WTC11 (cell line): ENCODE measurements around a stretch of chr5.

- PRO-cap, result bidirectional peak, plus-strand start at chr5:170745973, minus-strand start at chr5:170745867
Measured at GRCh38 chr5:170745481-170746152, 37.9 kb upstream of the GABRP start.

DNA sequence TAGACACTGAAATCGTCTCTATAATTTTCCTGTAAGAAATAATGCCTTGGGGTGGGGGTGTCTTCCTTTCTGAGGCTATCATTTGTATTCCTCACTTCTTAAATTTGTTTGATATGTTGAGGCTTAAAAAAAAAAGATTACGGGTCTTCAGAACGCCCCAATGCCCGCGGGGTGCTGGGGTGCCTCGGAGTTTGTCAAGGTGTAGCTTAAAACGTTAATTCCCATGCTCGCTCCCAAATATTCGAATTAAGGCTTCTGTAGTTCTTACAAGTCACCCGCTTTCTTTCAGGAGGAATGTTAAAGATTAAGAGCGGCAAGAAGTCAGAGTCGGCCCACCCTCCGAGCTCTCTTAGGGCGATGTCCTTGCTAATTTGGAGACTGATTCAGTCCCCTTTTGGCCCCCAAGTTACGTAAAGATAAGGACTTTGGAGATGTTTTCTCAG, 864 bp upstream of the NPM1 start:
- PRO-cap, result unidirectional peak, plus-strand start at position 150 of the sequence; bidirectional peak, plus-strand start at position 297 of the sequence, minus-strand start at position 296 of the sequence

DNA sequence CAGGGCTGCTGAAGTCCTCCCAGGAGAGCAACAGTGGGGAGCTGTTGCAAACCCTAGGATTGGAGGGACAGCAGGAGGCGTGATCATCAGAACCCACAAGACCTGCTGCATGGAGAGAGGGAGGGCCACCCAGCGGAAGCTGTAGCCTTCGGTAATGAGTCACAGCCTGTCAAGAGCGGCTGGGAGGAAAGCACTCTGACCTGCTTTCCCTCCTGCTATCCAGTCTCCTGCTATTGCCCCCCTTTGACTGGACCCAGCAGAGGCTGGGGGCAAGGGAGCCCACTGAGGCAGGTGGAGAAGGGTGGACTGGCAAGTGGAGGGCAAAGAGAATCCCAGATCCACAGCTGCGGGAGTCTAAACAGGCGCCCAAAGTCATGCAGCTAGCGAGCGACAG, 138.3 kb upstream of the SMIM23 start:
- PRO-cap, result no peak

GRCh38 chr5:171931784-171932587, 74.5 kb downstream of the FBXW11 start:
- PRO-cap, result no peak

DNA sequence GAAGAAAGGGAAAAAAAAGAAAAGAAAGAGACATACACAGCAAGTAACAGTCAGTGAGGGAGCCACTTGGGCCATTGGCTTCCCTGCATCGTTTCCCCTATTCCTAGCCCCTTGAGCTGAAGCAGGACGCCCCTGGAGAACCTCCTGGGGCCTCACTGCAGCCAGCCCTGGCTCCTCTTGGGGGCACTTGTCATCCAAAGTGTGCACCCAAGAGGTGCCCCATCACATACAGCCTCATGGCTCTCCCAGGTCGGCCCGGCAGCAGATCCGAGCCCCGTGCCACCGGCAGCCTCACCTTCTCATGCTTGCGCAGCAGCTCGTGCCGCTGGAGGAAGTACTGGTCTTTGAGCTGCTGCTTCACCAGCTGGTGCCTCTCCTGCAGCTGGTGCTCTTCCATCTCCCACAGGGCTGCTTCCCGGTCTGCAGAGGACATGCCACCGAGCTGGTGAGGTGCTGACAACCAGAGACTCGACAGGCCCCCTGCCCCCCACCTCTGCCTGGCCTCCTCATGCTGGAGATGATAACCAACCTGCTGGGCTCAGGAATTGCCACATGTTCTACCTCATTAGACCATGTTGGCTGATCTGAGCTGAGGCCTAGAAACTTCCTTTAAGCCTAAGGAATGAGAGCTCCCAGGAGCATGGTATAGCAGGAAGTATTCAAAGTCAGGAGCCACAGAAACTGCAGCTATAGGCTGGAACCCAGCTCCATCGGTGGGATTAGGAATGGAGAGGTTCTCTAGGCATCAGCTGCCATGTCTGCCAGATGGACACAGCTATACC, 50.8 kb upstream of the FBXW11 start:
- PRO-cap, result no peak

DNA sequence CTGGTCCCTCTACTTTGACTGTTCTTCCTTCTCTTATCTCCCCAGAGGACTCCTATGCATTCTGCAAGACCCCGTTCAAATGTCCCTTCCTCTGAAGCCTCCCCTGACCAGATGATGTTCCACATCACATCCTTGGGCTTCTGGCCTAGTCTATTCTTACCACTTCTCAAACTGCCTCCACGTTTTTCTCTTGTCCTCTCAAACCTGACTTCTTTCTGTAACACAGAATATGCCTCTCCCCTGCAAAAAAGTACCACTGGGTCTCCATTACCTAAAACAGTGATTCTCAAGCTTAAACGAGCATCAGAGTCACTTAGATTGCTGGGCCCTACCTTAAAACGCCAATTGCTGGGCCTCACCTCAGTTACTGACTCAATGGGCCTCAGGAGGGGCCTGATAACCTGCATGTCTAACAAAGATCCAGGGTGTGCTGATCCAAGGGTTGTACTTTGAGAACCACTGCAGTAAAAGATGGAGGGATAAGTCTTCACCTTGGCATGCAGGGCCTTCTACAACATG, 34.1 kb downstream of the STK10 start:
- PRO-cap, result no peak

- PRO-cap, result no peak
Measured at GRCh38 chr5:172282284-172282746, 1.2 kb downstream of the UBTD2 start.

- PRO-cap, result no peak
Measured at GRCh38 chr5:172336796-172337691, 53.5 kb upstream of the UBTD2 start.

DNA sequence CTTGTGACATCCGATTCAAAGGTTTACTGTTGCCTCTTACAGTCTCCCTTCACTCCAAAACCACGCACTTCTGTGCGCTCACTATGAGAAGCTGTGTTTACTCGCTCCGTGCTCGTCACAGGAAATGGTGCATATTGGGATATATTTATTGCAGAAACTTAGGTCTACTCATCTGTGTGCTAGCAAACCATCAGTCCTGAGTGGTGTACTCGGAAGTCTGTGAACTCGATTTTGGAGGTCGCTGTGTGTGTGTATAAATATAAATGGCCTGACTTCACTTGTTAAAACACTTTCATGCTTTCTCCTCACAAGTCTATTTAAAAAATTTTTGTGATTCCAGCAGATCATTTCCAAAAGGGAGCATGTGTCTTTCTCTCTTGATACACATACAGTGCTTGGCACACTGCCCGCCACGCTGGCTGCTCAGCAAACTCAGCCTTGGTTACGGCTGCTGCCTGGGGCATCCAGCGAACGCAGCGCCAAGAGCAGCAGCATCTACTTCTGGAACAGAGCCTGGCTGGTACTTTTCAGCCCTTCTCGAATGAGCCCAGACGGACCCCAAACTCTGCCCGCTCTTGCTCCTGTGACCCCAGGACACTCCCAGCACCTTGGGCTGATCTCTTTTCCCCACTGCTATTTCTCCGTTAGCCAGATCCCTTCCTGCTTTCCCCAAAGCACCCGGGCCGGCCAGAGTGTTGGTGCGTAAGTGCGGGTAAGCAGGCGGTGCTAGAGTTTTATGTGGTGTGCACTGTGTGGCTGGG, 73.4 kb downstream of the SH3PXD2B start:
- PRO-cap, result no peak

DNA sequence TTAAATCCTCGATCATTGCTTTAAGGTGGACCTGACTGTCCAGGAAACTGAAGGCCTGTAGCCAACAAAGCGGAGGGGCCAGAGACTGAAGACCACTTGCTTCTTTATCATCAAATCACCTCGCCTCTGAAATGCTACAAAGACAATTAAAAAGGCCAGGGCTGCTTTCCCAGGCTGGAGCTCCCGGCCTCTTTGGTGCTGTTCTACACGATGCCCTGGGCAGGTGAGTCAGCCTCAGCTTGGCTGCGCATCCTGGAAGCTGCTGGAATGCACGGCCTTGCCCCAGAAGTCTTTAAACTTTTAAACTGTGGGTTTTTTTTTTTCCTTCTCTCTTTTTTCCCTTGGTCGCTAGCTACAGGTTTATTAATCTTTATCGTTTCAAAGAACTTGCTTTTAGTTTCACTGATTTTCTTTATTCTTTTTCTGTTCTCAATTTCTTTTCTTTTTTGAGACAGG, 46.5 kb downstream of the SH3PXD2B start:
- PRO-cap, result no peak

- PRO-cap, result no peak
Measured at GRCh38 chr5:172446531-172447113, 7.7 kb downstream of the SH3PXD2B start.

DNA sequence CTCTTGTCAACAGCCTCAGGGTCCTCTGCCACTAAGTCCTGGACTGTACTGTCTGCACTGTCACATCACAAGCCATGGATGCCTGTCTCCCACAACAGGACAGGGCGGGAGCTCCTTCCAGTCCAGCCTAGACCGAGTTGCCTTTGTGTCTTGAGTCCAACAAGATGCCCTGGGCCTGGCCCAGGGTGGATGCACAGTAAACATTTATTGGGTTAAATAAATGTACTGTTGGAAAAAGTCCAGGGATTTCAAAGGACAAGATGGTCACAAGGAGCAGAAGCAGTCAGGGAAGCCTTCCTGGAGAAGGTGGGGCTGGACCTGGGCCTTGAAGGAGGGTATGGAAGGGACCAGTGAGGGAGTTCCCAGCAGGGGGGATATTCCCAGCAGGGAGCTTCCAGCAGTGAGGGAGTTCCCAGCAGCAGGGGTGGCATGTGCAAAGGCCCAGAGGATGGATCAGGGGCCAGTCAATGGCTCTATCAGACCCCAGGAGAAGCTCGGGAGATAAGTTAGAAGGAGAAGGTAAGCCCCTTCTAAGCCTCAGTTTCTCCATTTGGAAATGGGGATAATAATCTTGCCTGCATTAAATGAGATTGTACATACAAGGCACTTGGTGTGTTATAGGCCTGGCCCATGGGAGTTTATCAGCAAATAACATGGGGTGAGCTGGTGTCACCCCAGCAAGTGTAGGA, 72.6 kb upstream of the NEURL1B start:
- PRO-cap, result no peak

DNA sequence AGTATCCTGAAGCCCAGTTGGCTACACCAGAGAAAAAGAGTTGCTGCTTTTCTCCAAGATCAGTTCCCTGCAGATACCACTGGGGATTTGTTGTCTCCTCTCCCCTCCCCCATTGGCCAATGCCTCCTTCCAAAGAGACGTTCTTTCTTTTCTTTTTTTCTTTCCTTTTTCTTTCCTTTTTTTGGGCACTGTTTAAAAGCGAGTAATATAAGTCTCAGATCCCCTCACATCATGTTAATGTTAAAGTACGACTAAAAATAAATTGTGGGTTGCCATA, 66.4 kb upstream of the NEURL1B start:
- PRO-cap, result no peak

GRCh38 chr5:172602525-172603882, 38.1 kb upstream of the NEURL1B start:
- PRO-cap, result no peak

- PRO-cap, result no peak
Measured at GRCh38 chr5:172650425-172651048, 9.5 kb downstream of the NEURL1B start.

GRCh38 chr5:172677947-172678252, 36.8 kb downstream of the NEURL1B start:
- PRO-cap, result no peak

DNA sequence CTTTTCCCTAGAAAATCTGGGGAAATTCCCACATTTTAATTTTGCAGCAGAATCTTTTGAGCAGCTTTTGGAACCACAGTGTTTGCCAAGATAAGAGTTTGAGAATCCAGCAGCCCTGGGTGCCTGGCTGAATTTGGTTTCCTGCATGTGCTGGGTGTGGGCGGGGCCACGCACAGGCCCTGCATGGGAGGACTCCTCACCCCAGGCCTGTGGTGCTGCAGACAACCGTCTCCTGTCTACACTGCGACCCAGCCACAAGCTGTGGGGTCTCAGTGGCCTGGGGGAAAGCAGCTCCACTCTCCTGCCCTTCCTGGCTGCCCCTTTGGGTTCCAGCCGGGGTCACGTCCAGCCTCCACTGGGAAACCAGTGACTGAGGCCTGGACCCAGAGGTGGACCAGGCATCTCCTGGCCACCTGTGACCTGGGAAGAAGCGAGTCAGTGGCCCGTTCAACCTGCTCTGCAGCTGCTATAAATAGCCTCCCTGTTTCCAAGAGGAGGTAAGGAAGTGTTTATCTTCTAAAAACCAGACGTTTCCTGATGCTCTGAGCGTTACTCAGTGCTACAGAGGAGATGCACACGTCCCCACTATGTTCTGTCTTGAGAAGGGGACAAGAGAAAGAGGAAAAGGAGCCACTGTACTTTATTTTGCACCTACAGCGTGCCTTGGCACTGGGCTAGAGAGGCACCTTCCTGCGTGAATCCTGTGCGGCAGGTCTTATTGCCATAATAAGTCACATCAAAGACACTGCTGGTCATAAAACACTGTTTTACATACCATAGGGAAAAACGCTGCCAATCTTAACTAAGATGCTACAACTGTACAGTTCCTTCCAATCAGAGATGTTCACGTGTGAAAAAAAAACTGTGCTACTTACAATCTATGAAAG, 47.9 kb downstream of the NEURL1B start:
- PRO-cap, result no peak

GRCh38 chr5:172699822-172701236, 59.3 kb downstream of the NEURL1B start:
- PRO-cap, result no peak

GRCh38 chr5:172744125-172744572, 26.8 kb downstream of the DUSP1 start:
- PRO-cap, result no peak

DNA sequence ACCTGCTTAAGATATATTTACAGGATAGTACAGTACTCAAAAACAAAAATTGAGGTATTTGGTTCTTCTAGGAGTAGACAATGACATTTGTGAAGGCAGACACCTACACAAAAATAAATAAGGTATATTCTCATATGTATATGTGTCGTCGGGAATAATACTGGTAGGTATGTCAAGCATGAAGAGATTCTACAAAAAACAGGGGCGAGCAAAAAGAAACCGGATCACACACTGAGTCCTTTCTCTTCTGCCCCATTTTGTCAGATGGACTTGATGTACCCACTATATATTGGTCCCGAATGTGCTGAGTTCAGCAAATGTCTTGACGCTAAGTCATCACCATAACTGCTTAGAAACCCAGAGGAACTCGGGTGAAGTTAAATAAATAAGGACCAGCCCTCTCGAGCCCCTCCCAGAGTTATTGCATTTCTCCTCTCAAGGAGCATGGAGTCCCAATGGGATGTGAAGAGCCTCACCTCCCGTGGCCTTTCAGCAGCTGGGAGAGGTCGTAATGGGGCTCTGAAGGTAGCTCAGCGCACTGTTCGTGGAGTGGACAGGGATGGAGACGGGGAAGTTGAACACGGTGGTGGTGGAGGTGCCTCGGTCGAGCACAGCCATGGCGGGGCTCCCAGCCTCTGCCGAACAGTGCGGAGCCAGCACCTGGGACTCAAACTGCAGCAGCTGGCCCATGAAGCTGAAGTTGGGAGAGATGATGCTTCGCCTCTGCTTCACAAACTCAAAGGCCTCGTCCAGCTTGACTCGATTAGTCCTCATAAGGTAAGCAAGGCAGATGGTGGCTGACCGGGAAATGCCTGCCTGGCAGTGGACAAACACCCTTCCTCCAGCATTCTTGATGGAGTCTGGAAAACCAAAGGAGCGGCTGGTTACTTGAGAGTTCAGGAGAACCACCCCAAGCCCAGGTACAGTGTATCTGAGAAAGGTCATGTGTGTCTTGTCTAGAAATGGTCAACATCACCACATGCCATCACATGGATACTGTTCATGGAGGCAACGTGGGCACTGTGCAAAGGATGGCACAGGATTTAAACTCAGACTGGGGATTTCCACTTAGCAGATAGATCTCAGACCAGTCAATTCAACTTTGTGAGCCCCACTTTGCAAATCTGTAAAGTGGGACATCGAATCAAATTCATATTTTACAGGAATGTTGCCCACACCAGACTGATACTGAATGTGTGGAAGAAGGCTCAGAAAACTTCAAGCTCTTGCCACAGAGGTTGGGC, 2.3 kb downstream of the DUSP1 start:
- PRO-cap, result no peak